ENCODE results near the genes RHBDF1, PGAP6, CAPN15, PIGQ and JMJD8.

DNA sequence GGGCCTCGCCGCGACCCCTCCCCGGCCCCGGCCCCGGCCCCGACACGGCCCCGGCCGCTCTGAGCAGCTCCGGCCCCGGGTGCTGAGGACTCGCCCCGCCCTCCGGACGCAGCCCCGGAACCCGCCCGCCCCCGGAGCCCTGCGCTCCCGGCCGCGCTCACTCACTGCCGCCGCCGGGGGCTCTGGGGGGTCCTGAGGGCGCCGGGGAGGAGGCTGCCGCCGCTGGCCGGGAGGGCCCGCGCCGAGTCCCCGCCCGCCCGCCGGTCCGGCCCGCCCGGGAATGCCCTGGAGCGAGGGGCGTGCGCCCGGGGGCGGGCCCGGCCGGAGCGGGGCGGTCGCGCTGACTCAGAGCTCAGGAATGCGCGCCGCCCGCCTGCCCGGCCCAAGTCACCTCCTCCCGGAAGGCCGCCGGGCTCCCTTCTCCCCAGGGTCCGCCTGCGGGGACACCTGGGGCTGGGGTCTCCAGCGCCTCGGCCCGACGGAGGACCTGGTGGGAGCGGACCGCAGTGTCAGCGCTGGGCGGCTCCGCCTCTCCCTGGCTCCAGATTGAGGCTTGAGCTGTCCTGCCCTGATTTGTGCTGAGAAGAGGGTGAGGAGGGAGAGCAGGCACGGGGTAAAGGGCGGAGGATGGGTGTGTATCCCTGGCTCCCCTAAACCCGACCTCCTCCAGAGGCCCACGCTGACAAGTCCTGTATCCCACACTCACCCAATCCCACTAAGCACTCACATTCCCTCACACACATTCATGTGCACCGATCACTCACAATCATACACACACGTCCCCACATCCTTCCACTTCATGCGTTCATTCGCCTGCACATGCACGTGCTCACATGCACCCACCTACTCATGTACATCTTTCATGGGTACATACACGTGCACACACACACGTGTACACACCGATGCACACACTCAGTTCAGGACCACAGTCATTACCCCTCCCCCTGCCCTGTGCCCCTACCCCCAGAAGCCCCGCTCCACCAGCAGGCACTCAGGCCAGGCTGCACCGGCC, at the start of gene RHBDF1:
Gene RHBDF1, minus strand, starts transcription at position 284 of the 1,012 bp plus-strand sequence.
- PRO-cap, result unidirectional peak, minus-strand start at position 282 of the sequence
- RAMPAGE, long total RNA, 2 experiments, result no peak in any of the 2 experiments

DNA sequence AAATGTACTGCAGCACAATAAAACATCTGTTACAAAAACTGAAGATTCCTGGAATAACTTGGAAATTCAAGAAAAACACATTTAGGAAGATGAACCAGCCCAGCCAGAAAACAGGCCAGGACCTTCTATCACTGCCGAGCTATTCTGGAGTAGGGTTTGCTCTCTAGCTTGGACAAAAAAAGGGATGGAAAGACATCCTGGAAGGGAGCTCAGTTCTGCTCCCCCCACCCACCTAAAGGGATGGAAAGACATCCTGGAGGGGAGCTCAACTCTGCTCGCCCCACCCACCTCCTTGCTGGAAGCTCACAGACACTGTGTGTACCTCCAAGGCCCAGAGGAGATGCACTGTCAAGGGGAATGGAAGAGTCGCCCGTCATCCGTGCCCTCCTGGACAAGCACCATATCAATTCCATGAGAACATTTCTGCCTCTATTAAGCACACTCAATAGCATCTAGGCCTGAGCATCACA, 15.9 kb downstream of the NPRL3 start:
- PRO-cap, result no peak
- RAMPAGE, long total RNA, 2 experiments, result no peak in any of the 2 experiments

GRCh38 chr16:285498-285924, 2.5 kb downstream of the PDIA2 start:
- PRO-cap, result unidirectional peak, plus-strand start at chr16:285843
- RAMPAGE, long total RNA, 2 experiments, result no peak in any of the 2 experiments

GRCh38 chr16:348945-349666, 3.4 kb downstream of the AXIN1 start:
- PRO-cap, result no peak
- RAMPAGE, long total RNA, 2 experiments, result no peak in any of the 2 experiments

- PRO-cap, result bidirectional peak, plus-strand start at chr16:382105, minus-strand start at chr16:381987
- RAMPAGE, long total RNA, 2 experiments, result no peak in any of the 2 experiments
Observed at GRCh38 chr16:381782-382650, at the start of gene PGAP6. Gene PGAP6, minus strand, starts transcription at chr16:381978.

GRCh38 chr16:383662-384626, 2.2 kb upstream of the PGAP6 start:
- PRO-cap, result no peak
- RAMPAGE, long total RNA, 2 experiments, result no peak in any of the 2 experiments

- PRO-cap, result no peak
- RAMPAGE, long total RNA, 2 experiments, result no peak in any of the 2 experiments
Observed at GRCh38 chr16:426102-426306, 555 bp downstream of the RAB11FIP3 start.

- PRO-cap, result no peak
- RAMPAGE, long total RNA, 2 experiments, result no peak in any of the 2 experiments
Observed at GRCh38 chr16:450764-451250, 25.4 kb downstream of the RAB11FIP3 start.

DNA sequence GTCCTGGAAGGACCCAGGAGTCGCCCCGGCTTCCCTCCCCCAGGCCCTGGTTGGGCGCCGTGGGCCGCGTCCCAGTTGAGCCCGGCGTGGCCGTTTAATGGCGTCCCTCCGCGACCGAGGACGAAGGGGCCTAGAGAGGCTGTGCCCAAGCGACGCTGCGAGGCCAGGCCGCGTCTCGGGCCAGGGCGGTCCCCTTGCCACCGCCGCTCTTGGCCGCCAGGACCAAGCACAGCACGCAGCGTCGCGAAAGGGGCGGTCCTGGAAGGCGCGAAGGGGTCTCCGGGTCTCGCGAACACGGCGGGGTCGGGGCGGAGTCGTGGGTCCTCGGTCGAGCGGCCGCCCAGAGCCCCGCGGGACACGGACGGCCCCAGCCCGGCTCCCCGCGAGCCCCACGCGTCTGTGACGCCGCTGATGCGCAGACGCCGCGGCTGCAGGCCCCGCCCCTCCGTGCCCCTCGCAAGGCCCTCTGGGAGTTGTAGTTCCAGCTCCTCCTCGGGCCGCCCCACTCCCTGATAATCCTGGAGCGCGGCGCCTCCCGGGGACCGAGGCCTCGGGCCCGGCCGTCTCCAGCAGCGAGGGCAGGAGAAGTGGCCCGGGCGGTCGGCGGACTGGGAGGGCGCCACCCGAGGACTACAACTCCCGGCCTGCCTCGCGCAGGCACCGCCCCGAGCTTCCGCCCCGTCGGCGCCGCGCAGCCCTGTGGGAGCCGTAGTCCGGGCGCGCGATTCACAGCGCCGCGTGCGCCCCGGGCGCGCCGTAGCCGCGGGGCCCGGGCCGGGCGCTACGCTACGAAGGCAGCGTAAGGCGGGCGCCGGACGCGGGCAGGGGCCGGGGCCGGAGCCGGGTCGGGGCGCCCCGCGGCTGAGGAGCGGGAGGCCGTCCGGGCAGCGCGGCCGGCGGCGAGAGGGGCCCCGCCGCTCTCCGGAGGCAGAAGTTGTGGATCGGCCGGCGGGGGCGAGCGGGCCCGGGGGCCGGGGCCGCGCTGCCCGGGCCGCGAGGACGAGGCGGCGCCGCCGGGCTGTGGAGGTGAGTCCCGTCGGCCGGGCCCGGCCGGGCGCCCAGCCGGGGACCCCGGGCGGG, at the start of gene CAPN15:
Gene CAPN15, plus strand, starts transcription at position 709 of the 1,080 bp plus-strand sequence.
- PRO-cap, result bidirectional peak, plus-strand start at position 235 of the sequence, minus-strand start at position 230 of the sequence; bidirectional peak, plus-strand start at position 839 of the sequence, minus-strand start at position 393 of the sequence
- RAMPAGE, long total RNA, 2 experiments, result no peak in any of the 2 experiments

GRCh38 chr16:537742-538818, 10.6 kb downstream of the CAPN15 start:
- PRO-cap, result no peak
- RAMPAGE, long total RNA, 2 experiments, result no peak in any of the 2 experiments

GRCh38 chr16:543288-543792, 15.8 kb downstream of the CAPN15 start:
- PRO-cap, result no peak
- RAMPAGE, long total RNA, 2 experiments, result no peak in any of the 2 experiments

GRCh38 chr16:565518-566479, 1.0 kb upstream of the NHLRC4 start:
- PRO-cap, result no peak
- RAMPAGE, long total RNA, 2 experiments, result no peak in any of the 2 experiments

GRCh38 chr16:568458-569166, 1.2 kb upstream of the PIGQ start:
- PRO-cap, result no peak
- RAMPAGE, long total RNA, 2 experiments, result no peak in any of the 2 experiments

GRCh38 chr16:569325-570496, at the start of gene PIGQ:
Gene PIGQ, plus strand, starts transcription at chr16:569968.
- PRO-cap, result bidirectional peak, plus-strand start at chr16:569981, minus-strand start at chr16:569864
- RAMPAGE, long total RNA, 2 experiments, result no peak in any of the 2 experiments

DNA sequence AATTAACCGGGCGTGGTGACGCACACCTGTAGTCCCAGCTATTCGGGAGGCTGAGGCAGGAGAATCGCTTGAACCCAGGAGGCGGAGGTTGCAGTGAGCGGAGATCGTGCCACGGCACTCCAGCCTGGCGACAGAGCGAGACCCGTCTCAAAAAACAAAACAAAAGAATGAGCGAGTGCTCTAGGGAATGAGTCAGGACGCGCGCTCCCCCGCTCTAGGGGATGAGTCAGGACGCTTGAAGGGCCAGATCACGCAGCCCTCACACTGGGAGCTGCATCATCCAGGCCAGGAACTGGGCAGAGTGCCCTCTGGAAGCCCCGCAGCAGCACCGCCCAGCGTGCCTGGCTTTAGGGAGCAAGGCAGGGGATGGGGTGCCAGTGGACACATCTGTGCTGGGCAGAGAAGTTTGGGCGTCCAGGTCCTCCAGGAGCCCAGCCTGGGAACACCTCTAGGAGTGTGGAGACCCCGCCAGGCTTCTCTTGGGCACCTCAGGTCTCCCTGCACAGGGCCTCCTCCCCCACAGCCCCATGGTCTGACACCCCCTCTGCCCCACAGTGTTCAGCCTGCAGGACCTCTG, 3.9 kb upstream of the WFIKKN1 start:
- PRO-cap, result no peak
- RAMPAGE, long total RNA, 2 experiments, result no peak in any of the 2 experiments

DNA sequence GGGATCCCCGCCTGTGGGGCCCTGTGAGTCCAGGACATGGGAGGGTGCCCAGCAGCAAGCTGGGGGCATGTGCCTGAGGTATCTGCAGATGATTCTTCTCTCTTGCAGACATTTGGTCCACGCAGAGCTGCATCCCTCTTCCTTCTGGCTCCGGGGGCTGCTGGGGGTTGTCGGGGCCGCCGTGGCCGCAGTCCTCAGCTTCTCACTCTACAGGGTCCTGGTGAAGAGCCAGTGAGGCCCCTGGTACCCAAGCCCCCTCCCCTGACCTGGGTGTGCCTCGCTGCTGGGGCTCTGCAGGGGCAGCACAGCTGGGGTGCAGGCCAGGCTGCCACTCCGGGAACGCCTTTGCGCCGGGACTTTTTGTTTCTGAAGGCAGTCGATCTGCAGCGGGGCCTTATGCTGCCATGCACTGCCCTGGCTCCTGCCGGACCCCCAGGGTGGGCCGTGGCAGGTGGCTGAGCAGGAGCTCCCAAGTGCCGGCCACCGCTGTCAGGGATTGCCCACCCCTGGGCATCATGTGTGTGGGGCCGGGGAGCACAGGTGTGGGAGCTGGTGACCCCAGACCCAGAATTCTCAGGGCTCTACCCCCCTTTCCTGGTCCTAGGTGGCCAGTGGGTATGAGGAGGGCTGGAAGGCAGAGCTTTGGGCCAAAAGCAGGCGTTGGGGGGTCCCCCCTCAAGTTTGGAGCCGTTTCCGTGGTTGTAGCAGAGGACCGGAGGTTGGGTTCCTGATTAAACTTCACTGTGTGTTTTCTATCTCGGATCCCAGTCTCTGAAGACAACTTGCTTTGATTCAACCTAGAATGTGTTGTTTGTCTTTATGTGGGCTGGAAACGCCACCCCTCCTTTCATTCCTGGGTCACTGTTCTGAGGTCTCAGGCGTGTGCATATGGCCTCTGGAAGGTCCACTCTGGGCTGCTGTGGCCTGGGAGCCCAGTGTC, 1.8 kb upstream of the RHBDL1 start:
- PRO-cap, result no peak
- RAMPAGE, long total RNA, 2 experiments, result no peak in any of the 2 experiments

- PRO-cap, result no peak
- RAMPAGE, long total RNA, 2 experiments, result no peak in any of the 2 experiments
Observed at GRCh38 chr16:678765-679123, 1.5 kb upstream of the STUB1 start.

DNA sequence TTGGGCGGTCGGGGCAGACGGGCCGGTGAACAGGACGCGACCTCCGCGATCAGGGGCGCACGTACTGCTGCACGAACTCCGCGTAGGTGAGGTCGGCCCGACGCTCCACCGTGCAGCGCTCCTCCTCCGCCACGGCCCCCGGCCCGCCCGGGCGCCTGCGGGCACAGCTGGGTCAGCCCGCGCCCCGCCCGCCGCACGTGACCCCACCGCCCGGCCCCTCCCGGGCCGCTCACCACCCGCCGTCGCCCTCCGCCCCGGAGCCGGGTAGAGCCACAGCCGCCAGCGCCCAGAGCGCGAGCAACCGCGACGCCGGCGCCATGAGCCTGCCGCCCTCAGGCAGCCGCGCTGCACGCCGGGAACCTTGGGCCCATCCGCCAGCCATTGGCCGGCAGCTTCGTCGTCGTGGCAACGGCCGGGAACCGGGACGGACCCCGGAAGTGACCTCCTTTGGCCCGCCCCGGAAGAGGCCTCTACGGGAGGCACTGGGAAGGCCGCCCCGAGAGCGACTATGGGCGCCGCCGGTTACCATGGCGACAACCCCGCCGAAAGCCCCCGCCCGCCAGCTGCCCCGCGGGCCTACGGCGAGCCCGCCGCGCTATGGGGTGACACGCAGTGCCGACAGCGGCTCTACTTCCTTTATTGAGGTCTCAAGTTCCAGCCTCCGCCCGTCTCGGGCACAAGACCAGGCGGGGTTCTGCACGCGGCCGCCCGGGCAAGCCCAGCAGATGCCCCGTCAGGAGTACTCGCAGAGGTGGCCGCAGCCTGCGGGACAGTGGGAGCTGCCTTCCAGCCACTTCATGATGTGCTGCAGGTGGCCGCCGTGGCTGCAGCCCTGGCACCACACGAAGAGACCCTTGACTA, at the start of gene JMJD8:
Gene JMJD8, minus strand, starts transcription at position 334 of the 861 bp plus-strand sequence.
- PRO-cap, result bidirectional peak, plus-strand start at position 463 of the sequence, minus-strand start at position 342 of the sequence
- RAMPAGE, long total RNA, 2 experiments, result no peak in any of the 2 experiments

- PRO-cap, result no peak
- RAMPAGE, long total RNA, 2 experiments, result no peak in any of the 2 experiments
Observed at GRCh38 chr16:693624-694701, 3.8 kb upstream of the WDR24 start.

GRCh38 chr16:704473-705344, 892 bp downstream of the FBXL16 start:
- PRO-cap, result no peak
- RAMPAGE, long total RNA, 2 experiments, result no peak in any of the 2 experiments

Data from breast epithelium (tissue), 2 donors.